Airway epithelial cell (primary cell): ENCODE measurements around the genes SPANXA2, SPANXN4, SPANXN2, SLITRK2, AFF2 and MAMLD1.

GRCh38 chrX:141117928-141118200, 59.1 kb downstream of the LDOC1 start:
- RAMPAGE, long total RNA: no peak

- RAMPAGE, long total RNA: no peak
These were observed at the start of gene SPANXA2 for GRCh38 chrX:141589471-141589927. Gene SPANXA2, plus strand, starts transcription at chrX:141589708.

DNA sequence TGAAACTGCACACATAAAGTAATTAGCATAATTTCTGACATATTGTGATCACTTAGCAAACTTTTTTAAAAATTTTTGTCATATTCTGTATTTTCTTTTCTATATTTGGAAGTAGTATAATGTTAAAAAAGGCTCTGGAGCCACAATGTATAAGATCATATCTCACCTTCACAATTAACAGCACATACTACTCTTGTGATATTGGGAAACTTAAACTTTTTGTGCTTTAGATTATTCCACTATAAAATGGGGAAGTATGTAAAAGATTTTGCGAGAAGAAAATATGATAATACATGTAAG, 322.6 kb upstream of the SPANXN4 start:
- RAMPAGE, long total RNA: no peak

DNA sequence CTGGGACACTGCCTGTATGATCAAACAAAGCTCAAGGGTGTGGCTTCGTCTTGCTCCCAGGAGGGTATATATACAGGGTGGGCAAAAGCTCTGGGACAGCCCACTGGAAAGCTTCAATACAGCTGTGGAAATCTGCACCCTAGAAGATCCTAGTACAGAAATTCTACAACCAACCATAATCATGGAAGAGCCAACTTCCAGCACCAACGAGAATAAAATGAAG, at the start of gene SPANXN4:
Gene SPANXN4, plus strand, starts transcription at position 95 of the 223 bp plus-strand sequence.
- RAMPAGE, long total RNA: no peak

- RAMPAGE, long total RNA: no peak
These were observed at the start of gene SPANXN2 for GRCh38 chrX:143720615-143720910. Gene SPANXN2, minus strand, starts transcription at chrX:143720752.

- RAMPAGE, long total RNA: no peak
These were observed at the start of gene SLITRK2 for GRCh38 chrX:145817735-145818545. Gene SLITRK2, plus strand, starts transcription at chrX:145817829.

GRCh38 chrX:147332071-147332308, 517.4 kb upstream of the CXorf51A start:
- RAMPAGE, long total RNA: no peak

GRCh38 chrX:147877557-147878223, 34.0 kb upstream of the FMR1 start:
- RAMPAGE, long total RNA: no peak

- RAMPAGE, long total RNA: no peak
These were observed 26.7 kb upstream of the FMR1 start for GRCh38 chrX:147885018-147885443.

- RAMPAGE, long total RNA: no peak
These were observed 2.2 kb upstream of the AFF2 start for GRCh38 chrX:148498272-148498609.

DNA sequence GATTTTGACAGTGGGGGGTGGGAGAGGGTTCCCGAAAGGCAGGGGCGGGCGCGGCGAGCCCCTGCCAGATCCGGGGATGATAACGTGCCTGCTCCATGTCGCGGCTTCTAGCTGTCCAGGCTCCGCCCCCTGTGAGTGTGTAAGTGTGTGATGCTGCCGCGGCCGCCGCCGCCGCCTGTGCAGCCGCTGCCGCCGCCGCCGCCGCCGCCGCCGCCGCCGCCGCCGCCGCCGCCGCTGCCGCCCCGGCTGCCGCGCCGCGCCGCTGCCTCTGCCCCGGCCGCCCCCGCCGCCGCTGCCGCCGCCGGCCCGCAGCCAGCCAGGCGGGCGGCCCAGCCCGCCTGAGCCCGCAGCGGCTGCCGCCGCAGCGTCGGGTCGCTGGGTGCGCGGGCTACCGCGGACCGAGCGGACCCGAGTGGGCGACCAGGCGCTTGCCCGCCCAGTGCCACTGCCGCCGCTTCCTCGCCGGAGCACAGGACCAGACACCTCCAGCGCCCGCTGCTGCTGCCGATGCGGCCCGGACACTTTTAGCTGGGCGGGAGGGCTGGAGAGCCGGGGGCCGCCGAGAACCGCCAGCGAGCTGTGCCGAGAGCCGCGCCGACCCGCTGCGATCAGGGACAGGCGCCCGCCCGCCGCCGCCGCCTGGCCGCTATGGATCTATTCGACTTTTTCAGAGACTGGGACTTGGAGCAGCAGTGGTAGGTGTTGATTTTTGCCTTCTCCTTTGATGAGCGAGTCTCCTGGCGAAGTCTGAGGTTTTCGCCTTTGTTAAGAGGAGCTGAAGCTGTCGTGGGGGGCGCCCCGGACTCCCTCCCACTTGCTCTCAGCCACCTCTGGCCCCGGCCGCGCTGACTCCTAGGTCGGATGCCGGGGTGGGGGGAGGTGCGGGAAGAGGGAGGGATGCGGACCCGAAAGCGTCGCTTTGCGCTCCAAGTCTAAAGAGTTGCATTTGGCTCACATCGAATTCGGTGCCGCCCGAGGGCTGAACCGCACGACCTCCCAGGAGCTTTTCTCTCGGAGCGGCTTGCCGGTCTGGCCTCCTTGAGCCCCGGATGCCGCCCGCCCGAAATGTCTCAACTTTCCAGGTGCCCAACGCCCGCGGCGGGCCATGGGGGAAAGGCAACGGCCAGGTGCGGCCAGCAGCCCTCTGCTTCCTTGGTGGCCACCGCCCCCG, at the start of gene AFF2:
Gene AFF2, plus strand, starts transcription at position 168 of the 1,171 bp plus-strand sequence.
- RAMPAGE, long total RNA: no peak

DNA sequence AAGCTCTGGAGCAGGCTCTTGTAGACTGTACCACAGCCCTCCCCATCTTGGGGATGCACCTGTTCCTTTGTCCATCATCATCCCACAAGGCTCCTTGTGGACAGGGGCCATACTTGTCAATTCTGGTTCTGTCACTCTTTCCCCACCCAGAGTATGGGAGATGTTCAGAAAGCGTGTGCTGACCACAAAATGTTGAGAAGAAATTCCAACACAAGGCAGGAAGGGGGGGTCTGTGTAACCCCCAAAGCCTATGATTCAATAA, 18.6 kb downstream of the IDS start:
- RAMPAGE, long total RNA: no peak

DNA sequence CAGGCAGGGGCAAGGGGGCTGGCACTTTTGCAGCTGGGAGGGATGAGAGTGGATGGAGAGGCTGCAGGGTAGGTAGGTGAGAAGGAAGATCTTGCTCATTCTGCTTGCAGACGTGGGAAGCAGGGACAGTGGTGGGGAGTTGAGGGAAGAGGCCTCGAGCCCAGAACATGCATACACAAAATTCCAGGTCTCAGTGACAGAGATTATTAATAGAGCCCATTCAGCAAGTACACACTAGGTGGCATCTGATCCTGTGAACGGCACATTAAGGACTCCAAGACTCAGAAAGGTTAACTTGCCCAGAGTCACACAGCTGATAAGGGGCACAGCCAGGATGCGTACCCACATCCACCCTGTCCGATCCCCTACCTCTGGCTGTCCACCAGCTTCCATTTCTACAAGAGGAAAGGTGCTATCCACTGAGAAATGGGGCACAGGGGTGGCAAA, 11.6 kb downstream of the IDS start:
- RAMPAGE, long total RNA: no peak

- RAMPAGE, long total RNA: no peak
These were observed 15.4 kb upstream of the EOLA1 start for GRCh38 chrX:149525383-149525905.

GRCh38 chrX:149944786-149945469, 6.6 kb upstream of the EOLA2 start:
- RAMPAGE, long total RNA: no peak

- RAMPAGE, long total RNA: no peak
These were observed 158.2 kb upstream of the MAMLD1 start for GRCh38 chrX:150204879-150205433.

DNA sequence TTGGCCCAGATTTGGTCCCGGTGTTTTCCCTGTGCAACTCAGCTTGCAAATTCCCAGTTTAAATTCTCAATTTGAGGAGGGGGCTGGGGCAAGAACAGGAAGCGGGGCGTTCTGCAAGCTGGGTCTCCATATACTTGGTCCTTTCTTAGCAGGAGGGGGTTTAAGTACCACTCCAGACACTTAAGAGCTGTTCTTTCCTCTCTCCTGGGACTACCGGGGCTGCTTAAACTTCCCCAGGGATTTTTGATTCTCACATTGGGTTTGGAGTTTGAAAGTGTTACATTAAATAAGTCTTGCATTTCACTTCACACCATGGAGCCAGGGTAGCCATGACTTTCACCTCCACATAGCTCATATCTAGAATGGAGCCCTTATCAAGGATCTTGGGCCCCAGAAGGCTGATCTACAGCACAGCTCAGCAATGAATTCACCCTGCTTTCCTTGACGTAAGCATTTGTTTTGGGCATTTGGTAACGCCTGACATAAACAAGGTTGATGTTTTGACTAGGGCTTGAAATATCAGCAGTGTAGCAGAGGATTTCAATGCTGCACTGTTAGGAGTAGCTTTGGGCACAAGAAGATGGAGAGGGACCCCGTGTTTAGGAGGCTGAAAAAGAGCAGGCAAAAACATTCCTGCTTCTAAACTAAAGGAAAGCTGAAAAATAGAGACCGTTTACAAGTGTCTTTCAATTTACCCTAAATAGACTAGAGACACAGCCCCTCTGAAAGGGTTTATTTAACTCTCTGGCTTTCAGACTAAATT, 64.7 kb upstream of the MAMLD1 start:
- RAMPAGE, long total RNA: no peak

DNA sequence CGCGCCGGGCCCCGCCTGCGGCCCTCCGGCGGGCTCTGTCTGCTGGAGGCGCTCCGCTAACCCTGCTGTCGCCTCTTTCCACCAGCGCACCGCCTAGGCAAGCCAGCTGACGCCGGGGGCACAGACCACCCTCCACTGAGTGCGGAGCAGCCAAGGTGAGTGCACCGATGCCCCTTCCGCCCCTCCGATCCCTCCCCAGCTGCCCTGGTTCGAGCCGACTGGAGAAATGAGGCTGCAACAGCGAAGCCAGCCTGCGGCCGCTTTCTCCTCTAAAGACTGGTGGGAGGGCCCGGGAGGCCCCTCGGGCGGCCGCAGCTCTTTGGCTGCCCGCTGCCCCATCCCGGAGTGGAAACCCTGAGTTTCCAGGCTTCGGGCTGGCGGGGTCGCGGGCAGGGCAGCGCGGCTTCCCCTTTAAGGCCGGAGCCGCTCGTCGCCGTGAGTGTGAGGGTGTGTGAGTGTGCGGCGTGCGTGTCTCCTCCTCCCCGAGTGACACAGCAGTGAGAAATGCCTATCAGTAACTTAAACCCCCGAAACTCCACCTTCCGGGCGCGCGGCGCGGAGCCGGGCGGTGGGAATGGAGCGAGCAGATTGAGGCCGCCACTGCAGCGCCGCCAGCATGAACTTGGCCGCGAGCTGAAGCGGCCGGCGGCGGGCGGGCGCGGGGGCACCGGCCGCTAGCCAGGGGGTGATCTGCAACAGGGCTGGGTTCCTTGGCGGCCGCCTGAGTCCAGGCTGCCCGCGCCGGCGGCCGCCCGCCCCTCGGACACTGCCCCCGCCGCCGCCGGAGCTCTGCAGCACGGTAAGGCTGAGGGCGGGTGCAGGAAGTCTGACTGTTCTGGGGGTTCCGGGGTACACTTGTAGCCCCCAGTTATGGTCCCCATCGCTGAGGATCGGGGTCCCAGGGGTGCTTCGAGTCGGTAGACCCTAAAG, at the start of gene MAMLD1:
Gene MAMLD1, plus strand, starts transcription at position 586 of the 930 bp plus-strand sequence.
- RAMPAGE, long total RNA: no peak

GRCh38 chrX:150902066-150902360, 3.5 kb upstream of the CD99L2 start:
- RAMPAGE, long total RNA: no peak

DNA sequence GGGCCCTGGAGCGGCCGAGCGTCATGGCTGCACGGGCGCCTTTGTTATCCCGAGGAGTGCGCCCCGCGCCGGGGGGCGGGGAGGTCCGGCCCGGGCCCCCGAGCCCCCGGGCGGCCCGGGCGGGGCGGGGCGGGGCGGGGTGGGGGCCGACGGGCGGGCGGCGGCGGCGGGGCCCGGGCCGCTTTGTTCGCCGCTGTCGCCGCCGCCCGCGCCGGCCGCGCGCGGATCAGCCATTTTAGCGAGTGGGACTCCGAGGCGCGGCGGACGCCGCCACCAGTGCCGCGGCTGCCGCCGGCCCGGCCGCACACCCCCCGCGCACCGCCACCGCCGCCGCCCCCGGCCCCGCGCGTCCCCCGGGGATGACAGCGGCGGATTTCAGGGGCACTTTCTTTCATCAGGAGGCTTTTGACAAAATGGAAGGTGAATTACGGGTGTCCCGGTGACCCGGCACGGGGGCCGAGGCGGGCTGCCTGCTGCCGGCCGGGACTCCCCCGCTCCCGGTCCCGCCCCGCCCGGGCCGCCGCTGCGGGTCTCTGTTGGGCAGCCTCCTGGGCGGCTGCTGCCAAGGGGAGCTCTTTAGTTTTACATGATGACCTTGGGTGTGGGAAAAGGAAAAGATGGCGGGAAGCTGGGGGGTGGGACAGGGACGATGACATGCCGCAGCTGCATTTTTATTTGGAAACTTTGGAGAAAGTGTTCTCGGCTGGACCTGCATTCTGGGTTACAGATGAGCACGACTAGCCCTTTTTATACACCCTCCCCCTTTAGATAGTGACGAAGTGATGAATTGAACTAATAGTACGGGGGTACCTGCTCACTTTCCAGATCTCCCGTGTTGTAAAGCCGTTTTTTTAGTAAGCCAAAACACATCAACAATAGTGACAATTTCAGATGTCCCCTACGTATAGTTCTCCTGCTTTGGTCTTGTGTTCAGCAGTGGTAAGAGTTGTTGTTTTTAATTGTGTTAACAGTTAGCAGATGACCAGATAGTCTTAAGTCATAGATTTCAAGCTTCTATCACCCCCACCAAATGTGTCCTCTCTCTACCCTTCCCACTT, 1.4 kb downstream of the HMGB3 start:
- RAMPAGE, long total RNA: no peak